ENCODE measurements around the gene OSBPL3.

GRCh38 chr7:24979782-24980292 is at the start of gene OSBPL3:
Gene OSBPL3 (minus strand): TSS chr7:24980178.
- RRBS, result 2% methylated on average over 16 of the region's 61 CpGs

GRCh38 chr7:25030939-25031404 is 51.0 kb upstream of the OSBPL3 start:
- RRBS, result 92% methylated on average over 2 of the region's 7 CpGs

DNA sequence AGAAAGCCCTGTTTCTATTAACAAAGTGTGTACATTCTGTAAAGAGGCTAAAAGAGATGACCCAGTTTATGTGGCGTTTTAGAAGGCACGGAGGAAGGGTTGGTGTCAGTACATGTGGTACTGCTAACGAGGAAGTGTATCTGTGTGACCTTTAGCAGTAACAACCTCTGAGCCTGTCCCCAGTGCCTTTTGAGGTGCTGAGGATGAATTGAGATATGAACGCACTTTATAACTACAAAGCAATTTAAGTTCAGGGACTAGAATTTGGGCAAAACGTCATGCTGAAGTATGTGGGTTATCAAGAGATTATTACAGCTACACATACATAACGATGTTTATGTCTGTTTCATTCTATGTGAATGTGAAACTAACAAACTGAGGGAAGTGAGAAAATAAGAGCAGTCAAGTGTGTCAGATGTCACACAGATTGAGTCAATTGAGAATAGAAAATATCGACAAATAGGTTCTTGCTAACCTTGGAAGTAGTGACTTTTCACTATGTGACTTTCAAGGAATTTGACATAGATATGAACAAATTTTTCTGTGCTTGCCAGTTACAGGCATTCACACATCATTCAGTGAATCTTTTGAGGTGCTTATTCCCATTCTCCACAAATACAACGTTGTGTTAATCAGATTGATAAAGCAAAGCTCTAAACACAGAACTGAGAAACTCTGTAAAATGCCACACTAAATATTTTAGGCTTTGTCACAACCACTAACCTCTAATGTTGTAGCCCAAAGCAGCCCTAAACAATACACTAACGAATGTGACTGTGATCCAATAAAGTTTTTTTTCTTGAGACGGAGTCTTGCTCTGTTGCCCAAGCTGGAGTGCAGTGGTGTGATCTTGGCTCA is 7.3 kb downstream of the CYCS start:
- RRBS, result no CpG with 5 or more reads among the region's 10 CpGs

- RRBS, result no CpG with 5 or more reads among the region's 8 CpGs
These were observed 3.2 kb downstream of the CYCS start for GRCh38 chr7:25121780-25122427.

- RRBS, result no CpG with 5 or more reads among the region's 7 CpGs
These were observed 53.8 kb upstream of the NPVF start for GRCh38 chr7:25282127-25282475.

DNA sequence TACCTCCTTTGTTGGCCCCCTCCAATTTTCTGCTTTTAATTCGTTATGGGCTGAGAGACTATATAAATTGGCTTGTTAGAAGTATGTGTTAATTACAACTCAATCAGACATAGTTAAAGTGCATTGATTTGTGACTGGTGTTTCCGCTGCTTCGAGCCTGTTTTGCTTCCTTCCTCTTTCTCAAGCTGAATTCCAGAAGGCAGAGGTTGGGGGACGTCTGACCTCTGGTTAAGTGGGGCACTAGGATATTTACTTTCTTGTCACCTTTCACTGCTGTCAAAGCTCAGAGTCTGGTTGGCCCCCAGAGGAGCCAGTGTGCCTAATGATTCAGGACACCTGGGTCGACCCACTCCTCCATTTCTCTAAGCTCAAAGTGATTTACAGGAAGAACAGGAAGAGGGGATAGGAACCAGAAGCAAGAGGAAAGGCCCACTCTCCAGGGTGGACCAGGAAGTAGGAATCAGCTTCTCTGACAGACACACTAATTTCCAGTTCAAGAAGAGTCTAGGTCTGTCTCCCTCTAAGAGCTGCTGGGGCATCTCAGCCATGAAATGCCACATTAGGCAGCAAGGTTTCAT is 397.1 kb upstream of the NPVF start:
- RRBS, result no CpG with 5 or more reads among the region's 5 CpGs

- RRBS, result no CpG with 5 or more reads among the region's 2 CpGs
These were observed 375.9 kb upstream of the NFE2L3 start for GRCh38 chr7:25776062-25776494.

GRCh38 chr7:25846529-25847299 is 305.3 kb upstream of the NFE2L3 start:
- RRBS, result no CpG with 5 or more reads among the region's 5 CpGs

GRCh38 chr7:26181351-26181913 is 19.1 kb downstream of the HNRNPA2B1 start:
- RRBS, result no CpG with 5 or more reads among the region's 1 CpG

DNA sequence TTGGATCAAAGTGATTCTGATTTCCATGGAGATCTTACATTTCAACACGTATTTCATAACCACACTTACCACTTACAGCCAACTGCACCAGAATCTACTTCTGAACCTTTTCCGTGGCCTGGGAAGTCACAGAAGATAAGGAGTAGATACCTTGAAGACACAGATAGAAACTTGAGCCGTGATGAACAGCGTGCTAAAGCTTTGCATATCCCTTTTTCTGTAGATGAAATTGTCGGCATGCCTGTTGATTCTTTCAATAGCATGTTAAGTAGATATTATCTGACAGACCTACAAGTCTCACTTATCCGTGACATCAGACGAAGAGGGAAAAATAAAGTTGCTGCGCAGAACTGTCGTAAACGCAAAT is 15.4 kb downstream of the HNRNPA2B1 start:
- RRBS, result no CpG with 5 or more reads among the region's 10 CpGs

- RRBS, result no CpG with 5 or more reads among the region's 11 CpGs
These were observed 12.6 kb downstream of the HNRNPA2B1 start for GRCh38 chr7:26187733-26188537.

DNA sequence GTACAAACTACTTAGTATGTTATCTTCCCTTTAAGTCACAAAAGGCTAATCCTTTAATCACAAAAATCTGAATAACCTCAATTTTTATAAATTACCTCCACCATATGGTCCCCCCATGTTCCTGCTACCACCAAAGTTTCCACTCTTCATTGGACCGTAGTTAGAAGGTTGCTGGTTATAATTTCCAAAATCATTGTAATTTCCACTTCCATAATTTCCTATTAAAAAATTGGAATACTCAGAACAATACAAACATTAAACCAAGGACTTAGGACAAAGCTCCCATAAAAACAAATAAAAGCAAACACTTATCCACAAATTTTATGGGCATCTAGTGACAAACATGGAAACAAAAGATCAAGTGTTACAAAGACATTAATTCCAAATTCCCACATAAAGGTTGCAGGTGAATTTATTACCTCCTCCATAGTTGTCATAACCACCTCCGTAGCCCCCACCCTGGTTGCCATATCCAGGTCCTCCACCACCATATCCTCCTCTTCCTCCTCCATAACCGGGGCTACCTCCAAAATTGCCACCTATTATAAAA is 7.3 kb downstream of the HNRNPA2B1 start:
- RRBS, result no CpG with 5 or more reads among the region's 3 CpGs

DNA sequence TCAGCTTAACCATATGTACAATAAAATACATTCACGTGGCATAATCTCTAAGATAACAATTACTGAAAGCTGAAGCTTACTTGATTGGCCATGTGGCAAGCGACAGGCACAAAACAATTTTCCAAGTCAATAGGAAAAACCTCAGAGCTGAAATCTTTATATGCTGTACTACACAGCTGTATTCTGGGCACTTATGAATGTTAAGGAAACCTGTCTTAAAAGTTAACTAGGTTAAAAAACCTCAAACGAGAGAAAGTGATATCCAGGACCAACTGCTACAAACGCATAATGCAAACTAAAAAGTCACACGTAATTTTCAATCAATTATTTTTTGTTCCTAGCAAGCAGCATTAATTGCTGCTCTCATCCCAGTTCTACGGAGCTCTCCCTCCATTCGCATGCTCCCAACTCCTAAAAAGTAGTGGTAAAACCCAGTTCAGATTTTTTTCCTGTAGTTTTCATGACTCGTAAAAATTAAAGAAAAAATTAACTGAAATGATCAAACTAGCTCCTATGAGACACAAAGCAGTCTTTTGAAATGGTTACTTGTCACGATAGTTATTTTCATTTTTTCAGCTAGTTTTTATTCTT is 2.0 kb downstream of the HNRNPA2B1 start:
- RRBS, result no CpG with 5 or more reads among the region's 9 CpGs

DNA sequence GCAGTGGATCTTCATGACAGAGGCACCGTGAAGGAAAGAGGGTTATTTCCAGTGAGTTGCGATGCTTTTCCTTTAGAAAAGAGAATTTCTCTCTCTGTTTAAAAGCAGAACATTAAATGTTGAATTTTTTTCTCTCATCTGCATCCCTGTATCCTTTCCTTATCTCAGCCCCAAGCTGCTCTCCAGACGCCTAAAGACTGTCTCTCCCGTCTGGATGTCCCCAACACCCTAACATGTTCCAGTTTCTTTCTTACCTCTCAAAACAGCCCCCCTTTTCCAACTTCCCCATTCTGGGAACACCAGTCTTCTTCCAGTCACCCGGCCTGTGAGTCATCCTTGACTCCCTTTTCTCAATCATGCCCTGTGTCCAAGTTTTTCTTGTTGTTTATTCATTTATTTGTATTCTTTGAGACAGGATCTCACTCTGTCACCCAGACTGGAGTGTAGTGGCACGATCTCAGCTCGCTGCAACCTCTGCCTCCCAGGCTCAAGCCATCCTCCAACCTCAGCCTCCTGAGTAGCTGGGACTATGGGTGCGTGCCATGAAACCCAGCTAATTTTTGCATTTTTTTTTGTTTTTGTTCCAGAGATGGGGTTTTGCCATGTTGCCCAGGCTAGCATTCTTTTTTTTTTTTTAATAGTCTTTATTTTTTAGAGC is 15.5 kb downstream of the SNX10 start:
- RRBS, result no CpG with 5 or more reads among the region's 8 CpGs

GRCh38 chr7:26363295-26363819 is 71.7 kb downstream of the SNX10 start:
- RRBS, result no CpG with 5 or more reads among the region's 8 CpGs

GRCh38 chr7:26863552-26863869 is 879 bp downstream of the SKAP2 start:
- RRBS, result no CpG with 5 or more reads among the region's 5 CpGs

DNA sequence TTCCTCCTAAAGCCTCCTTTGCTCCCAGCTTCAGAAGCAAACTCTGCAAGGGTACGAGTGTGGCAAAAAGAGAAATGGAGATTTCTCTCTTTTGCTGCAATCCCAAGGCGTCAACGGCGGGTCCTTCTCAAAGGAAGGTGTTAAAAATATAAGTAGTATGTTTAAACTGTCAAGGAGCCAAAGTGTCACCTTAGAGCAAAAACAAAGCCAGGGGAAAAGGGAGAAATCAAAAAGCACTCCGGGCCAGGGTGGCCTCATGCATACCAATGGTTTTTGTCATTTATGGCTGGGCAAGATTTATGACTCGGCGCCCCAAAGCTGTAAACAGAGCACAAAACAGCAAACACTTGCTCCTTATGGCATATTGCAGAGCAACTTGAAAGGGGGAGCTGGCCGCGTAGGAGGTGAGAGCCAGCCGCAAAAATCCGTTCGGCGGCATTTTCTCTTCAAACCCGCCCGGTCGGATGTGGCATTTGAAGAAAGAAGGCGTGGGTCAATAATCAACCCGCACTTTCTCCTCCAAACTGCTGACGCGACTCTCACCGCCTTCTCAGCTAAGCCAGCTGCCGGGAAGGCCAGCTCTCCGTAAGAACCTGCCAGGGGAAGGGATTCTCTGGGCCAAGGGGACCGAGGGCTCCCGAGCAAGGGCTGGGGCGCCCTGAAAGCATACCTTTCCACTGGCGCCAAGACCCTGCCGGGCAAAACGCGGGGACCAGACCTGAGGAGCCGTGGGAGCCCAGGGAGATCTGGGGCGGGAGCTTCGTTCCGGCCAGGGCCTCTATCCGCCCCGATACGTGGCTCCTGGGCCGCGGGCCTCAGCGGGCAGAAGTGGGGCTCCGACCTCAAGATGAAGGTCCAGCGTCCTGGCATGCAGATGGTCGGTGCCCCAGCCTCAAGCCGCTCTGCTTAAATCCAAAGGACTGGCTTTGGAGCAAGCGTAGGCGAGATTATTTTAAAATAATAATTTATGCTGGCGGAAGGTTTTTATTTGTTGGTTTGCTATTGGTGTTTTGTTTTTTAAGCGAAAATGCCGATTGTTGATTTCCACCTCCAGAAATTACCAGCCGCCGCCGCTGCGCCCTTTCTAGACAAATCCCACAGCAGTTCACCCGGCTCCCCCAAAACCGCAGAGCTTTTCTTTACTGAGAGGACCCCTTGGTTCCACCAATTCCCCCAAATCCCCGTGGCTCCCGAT is 12.9 kb upstream of the HOXA2 start:
- RRBS, result 2% methylated on average over 7 of the region's 57 CpGs

DNA sequence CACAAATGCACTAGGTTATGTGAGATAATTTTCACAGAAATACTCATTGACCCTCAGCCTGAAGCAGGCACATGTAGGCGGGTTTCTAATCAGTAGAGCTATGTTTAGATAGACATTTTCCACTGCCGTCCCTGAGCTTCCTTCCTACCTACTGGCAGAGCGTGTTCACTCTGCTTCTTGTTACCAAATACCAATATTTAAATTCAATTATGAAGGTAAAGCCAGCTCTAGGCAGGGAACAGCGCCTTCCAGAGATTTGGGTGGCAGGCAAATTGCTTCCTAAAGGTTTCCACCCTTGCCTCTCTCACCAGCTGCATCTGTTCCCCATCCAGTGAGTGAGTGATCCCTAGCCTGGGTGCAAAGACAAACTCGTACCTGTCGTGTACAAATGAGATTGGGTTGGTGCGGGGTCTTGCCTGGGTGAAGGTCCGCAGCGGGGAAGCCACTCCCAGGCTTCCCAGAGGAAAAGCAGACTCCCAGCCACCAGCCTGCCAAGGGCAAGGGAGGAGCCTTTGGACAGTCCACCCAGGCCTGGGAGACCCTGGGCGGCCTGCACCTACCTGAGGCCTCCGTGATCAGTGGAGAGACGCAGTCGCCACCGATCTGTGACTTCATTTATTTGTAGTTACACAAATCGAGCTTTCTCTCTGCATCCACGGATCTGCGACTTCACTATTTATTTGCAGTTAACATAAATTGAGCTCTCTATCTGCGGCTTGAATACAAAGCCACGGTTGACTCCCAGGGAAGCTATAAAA is 2.7 kb upstream of the HOXA7 start:
- RRBS, result no CpG with 5 or more reads among the region's 19 CpGs

DNA sequence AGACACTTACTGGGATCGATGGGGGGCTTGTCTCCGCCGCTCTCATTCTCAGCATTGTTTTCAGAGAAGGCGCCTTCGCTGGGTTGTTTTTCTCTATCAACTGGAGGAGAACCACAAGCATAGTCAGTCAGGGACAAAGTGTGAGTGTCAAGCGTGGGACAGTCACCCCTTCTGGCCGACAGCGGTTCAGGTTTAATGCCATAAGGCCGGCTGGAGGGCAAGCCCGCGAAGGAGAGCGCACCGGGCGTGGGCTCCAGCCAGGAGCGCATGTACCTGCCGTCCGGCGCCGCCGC is 523 bp downstream of the HOXA9 start:
- RRBS, result 7% methylated on average over 3 of the region's 20 CpGs

DNA sequence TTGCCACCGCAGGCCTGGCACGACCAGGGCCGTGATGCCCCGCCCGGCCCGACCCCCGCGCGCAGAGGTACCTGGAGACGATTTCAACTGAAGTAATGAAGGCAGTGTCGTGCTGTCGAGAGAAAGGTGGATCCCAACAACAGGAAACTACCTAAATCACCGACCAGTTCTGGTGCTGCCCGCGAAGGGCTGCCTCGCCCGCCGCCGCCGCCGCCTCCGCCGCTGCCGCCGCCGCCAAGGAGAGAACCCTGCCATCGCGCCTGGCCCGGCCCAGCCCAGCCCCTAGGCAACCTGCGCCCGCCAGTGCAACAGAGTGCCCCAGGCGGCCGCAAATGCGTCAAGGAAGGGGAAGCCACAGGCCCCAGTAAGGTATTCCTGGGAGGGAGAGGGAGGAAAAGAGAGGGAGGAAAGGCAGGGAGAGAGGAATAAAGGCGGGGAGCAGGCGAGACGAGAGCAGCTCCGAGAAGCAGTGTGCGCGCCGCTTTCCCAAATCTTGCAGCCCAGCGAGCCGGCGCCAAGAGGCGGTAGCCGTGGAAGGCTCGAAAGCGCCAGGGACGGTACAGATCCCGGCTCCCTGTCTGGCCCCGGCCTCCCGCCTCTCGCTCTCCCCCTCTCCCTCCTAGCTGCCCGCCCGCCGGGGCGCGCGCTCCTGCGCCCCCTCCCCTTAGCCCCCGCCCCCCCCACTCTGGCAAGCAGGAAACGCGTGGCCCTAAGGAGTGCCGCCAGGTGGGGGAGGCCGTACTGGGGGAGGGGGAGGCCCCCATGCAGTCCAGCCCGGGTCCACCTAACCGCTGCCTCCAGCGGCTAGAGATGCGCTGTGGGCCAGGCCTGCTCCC is 4.3 kb upstream of the HOXA9 start:
- RRBS, result 3% methylated on average over 11 of the region's 69 CpGs